M059J (cell line): ENCODE results near the gene PRDM7.

GRCh38 chr16:90077189-90078206 lies at the start of gene PRDM7:
Gene PRDM7 (minus strand): TSS chr16:90077331.
- RAMPAGE, long total RNA, result no peak